Measurements from ENCODE around the gene MTPAP.

DNA sequence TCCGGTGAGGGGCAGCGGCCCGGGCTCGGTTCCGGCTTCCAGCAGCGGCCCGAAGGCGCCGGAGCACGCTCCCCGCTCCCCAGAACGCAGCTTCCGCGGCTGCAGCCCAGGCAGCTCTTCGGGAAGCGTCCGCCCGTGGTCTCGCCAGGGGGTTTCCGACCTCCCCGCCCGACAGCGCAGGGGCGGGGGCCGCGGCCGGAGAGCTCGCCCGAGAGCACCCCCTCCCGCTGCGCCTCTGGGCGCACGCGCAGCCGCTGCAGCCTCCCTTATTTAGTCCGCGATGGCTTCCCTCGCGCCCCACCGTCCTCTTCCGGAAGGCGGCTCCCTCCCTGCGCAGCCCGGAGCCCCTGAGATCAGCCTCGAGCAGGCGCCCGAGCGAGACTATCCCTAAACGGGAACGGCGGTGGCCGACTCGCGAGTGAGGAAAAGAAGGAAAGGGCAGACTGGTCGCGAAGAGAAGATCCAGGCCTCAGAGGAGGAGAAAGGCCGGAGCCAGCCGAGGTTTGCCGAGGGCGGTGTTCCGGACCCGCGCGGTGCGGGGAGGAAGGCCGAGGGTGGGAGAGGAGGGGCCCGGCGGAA is 322 bp upstream of the WAC start:
- PRO-cap = bidirectional peak, plus-strand start at position 273 of the sequence, minus-strand start at position 143 of the sequence; bidirectional peak, plus-strand start outside the sequence, minus-strand start at position 520 of the sequence

- PRO-cap = no peak
Measured at GRCh38 chr10:28534070-28534476, 1.2 kb downstream of the WAC start.

- PRO-cap = no peak
Measured at GRCh38 chr10:28537319-28538237, 4.7 kb downstream of the WAC start.

GRCh38 chr10:28677678-28678451 is 544 bp downstream of the BAMBI start:
- PRO-cap = no peak

GRCh38 chr10:28839559-28840094 is 162.3 kb downstream of the BAMBI start:
- PRO-cap = no peak

DNA sequence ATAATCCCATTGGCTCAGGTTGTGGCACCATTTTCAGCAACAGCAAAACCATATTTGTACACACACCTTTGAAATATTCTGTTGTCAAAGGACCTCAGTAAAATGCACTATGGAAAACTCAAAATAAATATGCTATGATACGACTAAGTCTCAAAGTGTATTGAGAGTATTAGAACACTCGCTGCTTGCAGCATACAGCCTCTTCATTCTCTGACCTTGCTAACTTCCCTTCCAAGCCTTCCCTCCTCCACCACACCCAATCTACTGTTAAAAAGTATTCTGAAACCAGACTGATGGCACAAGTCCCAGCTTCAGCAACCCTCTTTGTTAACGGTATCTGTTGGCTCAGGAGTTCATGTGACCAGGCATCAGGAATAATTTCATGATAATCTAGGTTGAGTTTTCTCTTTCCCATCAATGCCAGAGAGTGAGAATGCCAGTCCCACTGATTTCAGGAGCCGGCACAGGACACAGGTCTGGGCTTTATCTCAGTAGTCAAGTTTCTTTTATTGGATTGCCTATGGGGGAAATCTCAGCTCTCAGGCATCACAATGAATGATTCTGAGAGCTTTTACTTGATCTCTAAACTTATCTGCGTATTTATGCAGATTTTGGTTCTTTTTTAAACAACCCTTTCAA is 231.1 kb upstream of the LYZL1 start:
- PRO-cap = no peak

DNA sequence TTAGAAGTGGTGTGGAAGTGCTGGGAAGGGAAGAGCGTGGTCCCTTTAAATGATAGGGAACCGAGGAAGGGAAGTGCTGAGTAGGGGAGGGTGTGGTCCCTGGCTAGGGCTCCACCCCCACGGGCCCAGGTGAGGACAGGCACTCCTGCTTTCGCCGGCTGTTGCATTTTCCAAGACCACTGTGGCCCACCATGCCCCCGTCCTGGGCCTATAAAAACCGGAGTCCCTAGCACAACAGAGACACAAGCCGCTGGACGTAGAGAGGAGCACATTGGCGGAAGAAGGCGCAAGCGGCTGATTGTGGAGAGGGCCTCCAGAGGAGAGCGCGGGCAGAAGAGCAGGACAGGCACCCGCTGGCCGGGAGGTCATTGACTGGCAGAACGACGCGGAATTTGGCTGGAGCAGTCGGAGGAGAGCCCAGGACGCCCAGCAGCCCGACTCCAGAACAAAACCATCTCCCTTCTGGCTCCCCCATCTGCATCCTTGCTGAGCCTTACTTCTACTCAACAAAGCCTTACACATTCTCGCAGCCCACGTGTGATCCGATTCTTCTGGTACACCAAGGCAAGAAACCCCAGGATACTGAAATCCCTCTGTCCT is 146.2 kb upstream of the LYZL1 start:
- PRO-cap = no peak

DNA sequence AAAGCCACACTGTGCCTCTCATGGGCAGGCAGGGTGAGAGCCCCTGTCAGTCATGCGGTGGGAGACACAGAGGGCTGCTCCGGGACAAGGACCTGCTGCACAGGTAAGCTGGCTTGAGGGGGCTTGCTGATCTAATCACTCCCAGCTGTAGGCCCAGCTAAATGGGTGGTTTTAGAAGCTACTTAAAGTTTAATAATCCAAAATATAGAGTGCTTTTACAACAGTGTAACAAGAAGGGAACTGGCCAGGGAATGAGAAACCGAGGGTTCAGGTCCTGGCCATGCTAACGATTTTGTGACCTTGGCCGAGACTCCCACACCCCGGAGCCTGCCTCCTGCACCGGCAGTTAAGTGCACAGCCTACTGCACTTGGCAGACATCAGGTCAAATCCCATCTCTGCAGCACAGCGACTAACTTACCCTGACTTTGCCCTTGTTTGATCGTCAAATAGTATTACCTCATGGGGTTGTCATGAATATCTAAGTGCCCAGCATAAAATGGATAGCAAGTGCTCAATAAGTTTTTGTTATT is 35.3 kb downstream of the LYZL1 start:
- PRO-cap = no peak

GRCh38 chr10:29523269-29524138 is 111.3 kb downstream of the SVIL start:
- PRO-cap = no peak

- PRO-cap = no peak
Measured at GRCh38 chr10:29621057-29621842, 13.5 kb downstream of the SVIL start.

DNA sequence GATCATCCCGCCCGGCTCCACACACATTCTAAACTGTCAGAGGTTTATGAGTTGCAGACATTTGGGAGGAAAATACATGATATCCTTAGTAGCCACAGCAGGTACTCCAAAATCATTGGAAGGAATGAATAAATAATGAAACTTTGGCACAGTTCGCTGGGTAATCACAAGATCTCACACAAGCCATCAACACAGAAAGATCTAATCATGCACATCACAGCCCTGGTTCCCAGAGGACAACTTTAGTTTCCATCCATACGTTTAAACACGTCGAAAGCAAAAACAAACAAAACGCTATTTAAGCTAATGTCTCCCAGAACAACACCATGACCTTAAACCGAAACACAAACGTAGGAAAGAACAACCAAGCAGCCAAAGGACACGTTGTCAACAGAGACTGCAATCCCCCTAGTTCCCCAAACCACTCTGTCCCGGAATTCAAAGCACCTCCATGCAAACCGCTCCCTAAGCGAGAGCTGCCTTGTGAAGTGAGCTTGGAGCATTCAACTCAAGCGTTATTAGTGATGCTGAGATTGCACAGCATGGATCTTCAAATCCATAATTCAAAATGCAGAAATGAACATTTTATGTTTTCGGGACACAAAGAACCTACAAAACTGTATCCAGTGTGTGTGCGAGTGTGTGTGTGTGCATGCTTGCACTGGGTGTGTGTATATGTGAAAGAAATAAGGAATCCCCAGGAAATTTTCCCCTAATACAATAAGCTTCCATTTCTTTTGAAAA is 12.2 kb downstream of the SVIL start:
- PRO-cap = no peak

DNA sequence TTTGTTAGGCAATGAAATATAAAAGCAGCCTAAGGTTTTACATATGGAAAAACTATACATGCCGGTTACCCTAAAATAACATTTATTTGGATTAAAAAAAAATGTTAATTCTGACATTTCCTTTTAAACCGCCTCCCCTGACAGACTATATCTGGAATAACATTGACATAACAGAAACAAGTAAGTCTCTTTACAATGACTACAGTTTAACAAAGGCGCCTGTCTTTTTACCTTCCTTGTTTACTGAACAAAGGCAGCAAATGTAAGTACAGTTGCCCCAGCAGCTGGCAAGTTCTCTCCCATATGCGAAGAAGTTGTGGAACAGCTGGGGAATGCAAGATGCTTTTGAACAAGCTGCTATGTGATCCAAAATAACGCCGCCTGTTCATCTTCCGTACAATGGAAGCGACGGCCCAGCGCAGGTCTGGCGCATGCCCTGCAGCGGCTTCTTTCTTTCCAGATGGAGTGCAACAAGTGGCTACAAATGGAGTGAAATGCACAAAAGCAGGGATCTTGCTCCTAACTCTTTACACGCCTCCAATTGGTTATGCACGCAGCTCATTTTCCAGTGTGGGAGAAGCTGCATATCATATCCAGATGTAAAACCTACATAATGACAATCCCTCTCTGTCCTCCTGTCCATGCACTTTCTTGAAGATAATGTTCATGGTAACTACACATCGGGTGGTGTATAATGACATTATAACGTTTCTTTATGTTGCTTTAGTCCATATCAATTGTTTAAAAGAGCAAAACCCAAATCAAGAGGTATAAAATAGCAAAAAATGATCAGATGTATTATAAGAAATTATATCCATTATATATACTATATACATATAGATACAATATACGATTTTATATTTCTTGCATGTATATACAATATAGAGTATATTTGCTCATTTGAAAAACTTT is 97.1 kb upstream of the SVIL start:
- PRO-cap = no peak

- PRO-cap = no peak
Measured at GRCh38 chr10:29830835-29831142, 196.0 kb upstream of the SVIL start.

- PRO-cap = no peak
Measured at GRCh38 chr10:29959485-29960606, 99.5 kb downstream of the JCAD start.

- PRO-cap = no peak
Measured at GRCh38 chr10:30026056-30026731, 33.2 kb downstream of the JCAD start.

DNA sequence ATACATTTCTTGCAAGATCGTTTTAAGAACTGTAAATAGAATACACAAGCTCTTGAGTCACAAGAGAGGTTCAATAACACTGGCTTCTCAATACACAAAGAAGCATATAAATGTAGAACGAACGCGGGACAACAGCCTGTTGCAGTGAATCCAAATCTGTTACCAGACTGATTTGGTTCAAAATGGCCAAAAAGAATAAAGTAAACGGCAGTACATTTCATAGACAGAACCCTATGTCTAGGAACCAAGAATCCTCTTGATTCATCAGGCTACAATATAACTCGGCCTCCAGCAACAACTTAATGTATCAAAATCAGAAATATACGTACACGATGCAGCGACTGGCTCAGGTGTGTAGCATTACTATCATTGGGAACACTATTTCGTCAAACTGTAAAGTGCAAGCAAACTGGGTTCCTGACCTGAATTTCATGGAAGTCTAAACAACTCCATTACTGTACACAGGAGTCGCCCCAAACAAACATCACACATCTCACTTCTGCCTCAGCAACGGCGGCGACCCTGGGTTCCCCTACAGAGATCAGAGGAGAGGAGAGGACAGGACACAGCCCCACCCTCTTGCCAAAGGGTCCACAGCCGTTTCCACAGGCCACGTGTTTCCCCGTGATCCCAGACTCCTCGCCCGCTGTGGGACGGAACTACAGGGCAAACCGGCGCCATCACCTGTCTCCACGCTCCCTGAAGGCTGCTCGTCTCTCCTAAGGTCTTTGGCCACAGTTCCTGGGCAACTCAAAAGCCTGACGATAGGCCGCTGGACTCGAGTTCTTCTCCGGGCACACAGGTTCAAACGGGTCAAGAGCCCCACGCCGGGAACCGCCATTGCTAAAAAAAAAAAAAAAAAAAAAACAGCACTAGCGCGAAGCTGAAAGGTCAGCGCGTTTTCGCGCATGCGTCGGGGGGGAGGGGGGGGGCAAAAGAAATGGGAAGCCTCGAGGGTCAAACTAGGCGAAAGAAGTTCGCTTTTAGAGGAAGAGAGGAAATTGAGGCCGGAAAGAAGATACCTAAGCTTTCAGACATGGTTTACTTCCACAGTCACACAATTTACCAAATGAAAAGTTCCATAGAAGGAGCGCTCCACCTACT is at the start of gene MTPAP:
MTPAP (minus strand) TSS at position 844 of the 1,104 bp plus-strand sequence.
- PRO-cap = bidirectional peak, plus-strand start at position 669 of the sequence, minus-strand start at position 624 of the sequence

DNA sequence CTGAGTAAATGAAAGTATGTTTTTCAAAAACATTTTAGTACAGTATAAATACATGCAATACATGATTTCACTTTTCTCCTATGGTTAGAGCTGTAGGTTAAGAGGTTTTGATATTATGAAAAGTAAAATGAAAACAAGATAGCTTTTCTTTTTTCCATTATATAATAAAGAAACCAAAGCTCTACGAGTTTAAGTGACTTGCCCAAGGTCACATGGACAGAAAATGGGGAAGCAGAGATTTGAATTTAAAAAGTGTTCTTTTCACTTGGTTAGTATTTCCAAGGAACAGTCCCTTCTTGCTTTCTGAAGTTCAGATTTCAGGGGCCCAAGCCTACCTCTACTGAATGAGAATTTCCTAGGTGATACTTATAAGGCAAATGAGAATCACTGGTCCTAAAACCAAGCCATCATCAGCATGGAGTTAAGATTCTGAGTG is 13.2 kb upstream of the MAP3K8 start:
- PRO-cap = no peak

GRCh38 chr10:30451284-30451990 is 17.5 kb downstream of the MAP3K8 start:
- PRO-cap = no peak

DNA sequence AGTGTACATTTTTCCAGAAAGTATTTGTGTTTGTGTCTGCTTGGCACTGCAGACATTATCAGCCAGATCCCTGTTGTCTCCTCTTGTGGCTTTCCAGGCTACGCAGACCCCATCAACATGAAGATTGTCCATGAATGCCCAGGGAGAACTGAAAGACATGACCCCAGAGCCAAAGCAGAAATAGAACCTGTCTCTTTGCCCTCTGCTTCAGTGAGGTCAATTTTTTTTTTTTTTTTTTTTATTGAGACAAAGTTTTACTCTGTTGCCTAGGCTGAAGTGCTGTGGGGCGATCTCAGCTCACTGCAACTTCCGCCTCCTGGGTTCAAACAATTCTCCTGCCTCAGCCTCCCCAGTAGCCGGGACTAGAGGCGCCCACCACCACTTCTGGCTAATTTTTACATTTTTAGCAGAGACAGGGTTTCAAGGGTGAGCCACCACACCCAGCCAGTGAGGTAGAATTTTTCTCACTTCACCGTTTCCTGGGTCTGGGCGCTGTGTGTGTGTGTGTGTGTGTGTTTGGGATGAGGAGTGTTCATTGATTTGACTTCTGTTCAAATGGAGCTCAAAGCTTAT is 93.6 kb downstream of the MAP3K8 start:
- PRO-cap = no peak

GRCh38 chr10:30536315-30537055 is 93.1 kb downstream of the LYZL2 start:
- PRO-cap = no peak